SK-N-SH (cell line): Measurements from ENCODE around the genes PPP3R1, ARHGAP25, GKN1 and GFPT1.

DNA sequence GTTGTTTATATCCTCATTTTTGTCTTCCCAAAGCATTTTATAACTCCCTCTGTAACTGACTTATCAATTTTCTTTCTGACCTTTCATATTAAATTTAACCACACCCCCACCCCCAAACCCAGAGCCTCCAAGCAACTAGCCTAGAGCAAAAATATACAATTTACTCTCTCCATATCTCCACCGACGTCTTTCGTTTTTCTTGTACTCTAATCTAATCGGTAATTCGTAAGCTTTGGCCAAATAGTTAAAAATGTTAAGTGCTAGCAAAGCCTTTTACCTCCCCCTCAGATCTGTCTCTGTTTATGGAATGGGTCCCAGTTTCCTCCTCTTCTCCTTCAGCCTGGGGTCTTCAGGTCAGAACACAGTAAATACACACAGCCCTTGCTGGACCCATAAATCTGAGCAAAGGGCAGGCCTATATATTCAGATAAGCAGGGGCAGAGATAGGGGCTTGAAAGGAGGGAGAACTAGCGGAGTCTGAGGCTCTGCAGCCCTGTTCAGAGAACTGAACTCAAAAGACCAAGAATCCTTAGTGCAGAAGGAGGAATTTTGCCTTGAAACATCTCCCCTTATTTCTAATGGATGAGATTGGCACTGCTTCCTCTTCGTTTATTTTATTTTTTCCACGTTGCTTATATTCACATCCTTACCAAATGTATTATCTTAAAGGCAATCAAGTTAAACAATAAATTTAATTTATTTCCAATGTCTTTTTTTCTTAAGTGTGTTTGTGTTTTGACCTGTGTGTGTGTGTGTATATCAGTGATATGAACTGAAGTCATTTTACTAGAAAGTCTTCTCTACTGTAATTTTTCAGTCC, 267.5 kb downstream of the MEIS1 start:
- RRBS: no CpG with 5 or more reads among the region's 8 CpGs
CAGE:
- cytosol, long polyA plus RNA: no peak
- long polyA plus RNA: no peak
- nucleus, long polyA plus RNA: no peak

GRCh38 chr2:67825207-67825820, 237.5 kb downstream of the C1D start:
- RRBS: no CpG with 5 or more reads among the region's 2 CpGs
CAGE:
- cytosol, long polyA plus RNA: no peak
- long polyA plus RNA: no peak
- nucleus, long polyA plus RNA: no peak

GRCh38 chr2:67871643-67872422, 191.0 kb downstream of the C1D start:
- RRBS: no CpG with 5 or more reads among the region's 13 CpGs
CAGE:
- cytosol, long polyA plus RNA: no peak
- long polyA plus RNA: no peak
- nucleus, long polyA plus RNA: no peak

DNA sequence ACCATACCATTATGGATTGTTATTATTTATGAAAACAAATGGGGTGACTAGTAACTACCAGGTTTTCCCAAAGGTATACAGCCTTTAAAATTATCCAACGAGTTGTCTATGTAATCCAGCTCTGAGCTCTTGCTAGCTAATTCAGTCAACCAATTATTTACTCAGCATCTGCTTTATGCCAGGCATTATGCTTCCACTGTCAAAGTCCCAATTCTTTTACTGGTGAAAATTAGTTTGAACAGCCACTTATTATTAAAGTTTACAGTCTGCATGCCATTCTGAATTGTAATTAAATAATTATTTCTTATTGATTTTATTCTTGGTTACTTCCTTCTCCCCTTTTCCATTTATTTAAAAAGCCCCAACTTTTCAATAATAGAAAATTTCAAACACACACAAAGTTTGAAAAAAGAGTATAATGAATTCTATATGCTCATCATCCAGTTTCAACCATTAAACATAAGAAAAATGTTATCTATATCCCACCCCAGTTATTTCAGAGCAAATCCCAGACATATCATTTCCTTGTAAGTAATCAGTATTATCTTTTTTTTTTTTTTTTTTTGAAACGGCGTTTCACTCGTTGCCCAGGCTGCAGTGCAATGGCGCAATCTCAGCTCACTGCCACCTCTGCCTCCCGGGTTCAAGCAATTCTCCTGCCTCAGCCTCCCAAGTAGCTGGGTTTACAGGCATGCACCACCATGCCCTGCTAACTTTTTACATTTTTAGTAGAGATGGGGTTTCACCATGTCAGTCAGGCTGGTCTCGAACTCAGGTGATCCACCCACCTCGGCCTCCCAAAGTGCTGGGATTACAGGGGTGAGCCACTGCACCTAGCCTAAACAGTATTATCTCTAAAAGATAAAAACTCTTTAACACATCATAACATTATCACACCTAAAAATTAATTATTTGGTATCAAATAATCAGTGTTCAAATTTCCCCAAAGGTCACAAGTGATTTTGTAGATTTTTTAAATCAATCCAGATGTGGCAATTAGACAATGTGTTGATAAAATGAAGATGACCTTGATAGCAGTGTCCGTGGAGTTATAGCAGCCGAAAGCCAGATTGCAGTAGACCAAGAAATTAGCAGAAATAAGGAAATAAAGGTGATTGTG, 47.3 kb downstream of the PPP3R1 start:
- RRBS: no CpG with 5 or more reads among the region's 10 CpGs
CAGE:
- cytosol, long polyA plus RNA: no peak
- long polyA plus RNA: no peak
- nucleus, long polyA plus RNA: no peak

GRCh38 chr2:68248703-68249520, 3.4 kb downstream of the PPP3R1 start:
- RRBS: no CpG with 5 or more reads among the region's 6 CpGs
CAGE:
- cytosol, long polyA plus RNA: no peak
- long polyA plus RNA: no peak
- nucleus, long polyA plus RNA: no peak

DNA sequence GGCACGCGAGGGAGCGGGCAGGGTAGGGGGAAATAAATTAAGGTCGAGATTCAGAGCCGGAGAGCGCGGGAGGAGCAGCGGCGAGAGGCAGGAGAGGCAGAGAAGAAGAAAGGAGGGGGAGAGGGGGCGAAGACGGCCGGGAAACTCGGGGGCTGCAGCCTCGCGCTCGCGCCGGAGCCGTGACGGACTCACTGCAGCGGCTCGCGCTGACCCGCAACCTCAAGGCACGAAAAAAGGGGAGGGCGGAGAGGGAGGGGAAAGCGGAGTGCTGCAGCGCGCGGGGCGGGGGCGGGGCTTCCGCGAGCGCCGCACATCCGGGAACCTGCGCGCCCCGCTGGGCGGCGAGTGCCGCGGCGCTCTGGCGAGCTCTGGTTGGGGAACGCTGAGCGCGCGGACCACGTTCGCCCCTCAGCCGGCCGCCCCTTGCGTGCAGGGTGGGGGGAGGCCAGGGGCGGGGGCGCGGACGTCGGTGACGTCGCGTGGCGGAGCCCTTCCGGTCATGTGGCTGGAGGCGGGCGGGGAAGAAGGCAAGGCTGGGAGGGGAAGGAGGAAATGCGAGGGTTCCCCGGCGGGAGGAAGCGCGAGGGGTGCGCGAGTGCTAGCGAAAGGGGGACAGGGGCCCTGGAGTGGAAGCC, at the start of gene PPP3R1:
PPP3R1 (minus strand) TSS at position 228 of the 635 bp plus-strand sequence.
- RRBS: under 1% methylated on average over 47 of the region's 75 CpGs
CAGE:
- cytosol, long polyA plus RNA: start-site peak on the minus strand centred at position 175 of the sequence, 57 bp wide, 23 and 57 reads in 2 replicates
- long polyA plus RNA: start-site peak on the minus strand centred at position 209 of the sequence, 72 bp wide, 66 and 64 reads in 2 replicates
- nucleus, long polyA plus RNA: no peak

DNA sequence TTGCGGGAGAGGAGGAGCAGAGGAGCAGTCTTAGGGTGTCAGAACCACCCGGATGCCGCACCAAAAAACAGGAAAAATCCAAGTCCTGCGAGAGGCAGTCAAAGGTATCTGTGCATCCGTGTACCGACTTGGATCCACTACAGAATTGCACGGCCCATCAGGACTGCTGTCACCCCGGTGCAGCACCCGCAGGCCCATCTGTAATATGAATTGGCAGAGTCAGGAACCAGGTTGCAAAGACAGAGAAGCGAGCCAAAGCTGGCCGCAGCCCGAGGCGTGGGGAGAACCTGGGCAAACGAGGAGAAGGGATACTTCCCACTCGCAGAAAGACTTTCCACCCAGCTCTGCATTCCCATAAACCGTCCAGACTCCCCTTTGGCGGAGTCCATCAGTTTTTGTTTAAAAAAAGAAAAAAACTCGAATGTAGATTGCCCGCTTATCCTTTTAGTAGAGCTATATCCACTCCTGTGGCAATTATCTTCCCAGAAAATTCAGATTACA, 658 bp upstream of the PPP3R1 start:
- RRBS: no CpG with 5 or more reads among the region's 19 CpGs
CAGE:
- cytosol, long polyA plus RNA: no peak
- long polyA plus RNA: no peak
- nucleus, long polyA plus RNA: no peak

GRCh38 chr2:68320025-68320379, 253 bp upstream of the CNRIP1 start:
- RRBS: 0% methylated on average over 2 of the region's 8 CpGs
CAGE:
- cytosol, long polyA plus RNA: no peak
- long polyA plus RNA: no peak
- nucleus, long polyA plus RNA: no peak

GRCh38 chr2:68426724-68427684, 40.1 kb downstream of the FBXO48 start:
- RRBS: no CpG with 5 or more reads among the region's 10 CpGs
CAGE:
- cytosol, long polyA plus RNA: no peak
- long polyA plus RNA: no peak
- nucleus, long polyA plus RNA: no peak

DNA sequence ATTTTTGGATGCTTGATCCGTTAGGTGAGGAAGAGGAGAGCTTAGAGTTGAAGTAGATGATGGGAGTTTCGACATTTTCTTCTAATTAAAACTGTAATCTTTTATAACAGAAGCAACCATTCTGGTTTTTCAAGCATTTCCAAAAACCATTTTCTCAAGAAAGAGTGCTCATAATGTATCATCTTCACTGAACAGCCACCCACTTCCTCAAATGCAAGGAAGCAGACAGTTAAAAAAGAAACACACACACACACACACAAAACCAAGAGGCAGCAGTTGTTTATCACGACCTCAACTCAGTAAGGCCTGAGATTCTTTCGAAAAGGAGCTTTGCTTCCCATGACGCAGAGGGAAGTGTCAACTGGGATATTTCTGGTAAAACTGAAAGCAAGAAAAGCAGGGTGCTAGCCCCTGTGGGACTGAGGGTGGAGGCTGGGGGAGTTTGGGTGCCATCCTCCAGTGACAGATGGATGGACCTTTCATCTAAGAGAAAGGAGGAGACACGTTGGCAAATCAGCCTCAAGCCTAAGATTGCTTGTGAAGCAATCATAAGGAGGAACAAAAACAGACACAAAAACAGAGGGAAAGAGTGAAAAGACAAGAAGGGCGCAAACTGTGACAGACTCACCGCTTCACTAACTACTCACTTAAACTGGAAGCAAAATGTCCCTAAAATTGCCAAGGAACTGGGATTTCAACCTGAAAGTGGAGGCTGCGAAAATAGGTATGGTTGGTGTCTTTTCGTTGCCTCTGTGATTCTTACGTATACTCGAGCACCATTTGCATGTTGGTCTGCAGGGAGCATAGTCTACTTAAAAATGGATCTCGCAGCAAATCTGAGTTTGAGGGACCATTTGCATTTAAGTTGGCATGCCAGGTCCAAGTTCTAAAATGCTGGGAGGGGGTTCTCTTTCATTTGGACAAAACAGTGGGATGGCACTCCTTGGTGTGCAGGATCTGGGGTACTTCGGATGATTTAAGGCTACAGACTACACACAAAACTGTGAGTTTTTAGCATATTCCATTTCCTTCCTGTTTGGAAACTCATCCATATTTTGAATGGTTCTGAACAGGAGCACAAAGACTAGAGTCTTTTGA, at the start of gene ARHGAP25:
ARHGAP25 (plus strand) TSS at position 275 of the 1,098 bp plus-strand sequence.
- RRBS: no CpG with 5 or more reads among the region's 14 CpGs
CAGE:
- cytosol, long polyA plus RNA: no peak
- long polyA plus RNA: no peak
- nucleus, long polyA plus RNA: no peak

DNA sequence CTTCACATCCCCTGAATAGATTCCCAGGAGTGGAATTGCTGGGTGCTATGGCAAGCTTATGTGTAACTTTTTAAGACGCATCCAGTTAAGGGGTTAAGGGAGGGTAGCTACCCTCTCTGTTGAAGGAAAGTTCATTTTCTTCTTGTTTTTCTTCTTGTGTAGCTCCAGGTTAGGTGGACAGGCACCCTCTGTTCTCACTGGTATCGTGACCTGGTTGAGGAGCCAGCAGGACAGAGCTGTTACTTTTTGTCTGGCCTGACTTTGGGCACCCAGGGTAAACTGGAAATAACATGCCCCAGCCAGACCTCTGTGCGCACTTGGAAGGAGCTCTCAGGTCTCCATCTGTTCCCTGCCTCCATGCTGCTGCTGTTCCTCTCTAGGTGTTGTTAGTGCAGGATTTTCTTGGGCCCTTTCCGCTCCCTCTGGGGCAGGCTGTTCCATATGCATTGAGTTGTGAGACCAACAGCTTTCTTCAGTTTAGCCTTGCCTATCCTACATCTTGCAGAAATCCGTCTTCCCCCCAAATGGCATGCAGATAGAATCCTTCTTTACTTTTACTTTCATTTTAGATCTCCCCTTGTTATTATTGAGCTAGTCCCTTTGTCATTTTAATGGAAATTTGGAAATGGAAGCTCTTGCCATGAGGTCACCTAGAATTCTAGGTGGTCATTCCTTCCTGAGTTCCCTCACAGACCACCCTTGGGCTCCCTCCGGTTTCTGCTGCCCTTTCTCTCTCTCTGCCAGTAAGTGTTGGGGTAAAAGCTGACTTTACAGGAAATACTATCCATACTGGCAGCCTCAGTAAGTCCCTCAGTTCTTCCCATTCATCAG, 30.0 kb downstream of the ARHGAP25 start:
- RRBS: no CpG with 5 or more reads among the region's 6 CpGs
CAGE:
- cytosol, long polyA plus RNA: no peak
- long polyA plus RNA: no peak
- nucleus, long polyA plus RNA: no peak

- RRBS: no CpG with 5 or more reads among the region's 18 CpGs
CAGE:
- cytosol, long polyA plus RNA: no peak
- long polyA plus RNA: no peak
- nucleus, long polyA plus RNA: no peak
These were observed 32.8 kb downstream of the ARHGAP25 start for GRCh38 chr2:68767081-68768045.

- RRBS: no CpG with 5 or more reads among the region's 4 CpGs
CAGE:
- cytosol, long polyA plus RNA: no peak
- long polyA plus RNA: no peak
- nucleus, long polyA plus RNA: no peak
These were observed 35.3 kb downstream of the ARHGAP25 start for GRCh38 chr2:68769833-68770292.

- RRBS: no CpG with 5 or more reads among the region's 1 CpG
CAGE:
- cytosol, long polyA plus RNA: no peak
- long polyA plus RNA: no peak
- nucleus, long polyA plus RNA: no peak
These were observed at the start of gene GKN1 for GRCh38 chr2:68974395-68974847. Gene GKN1 (plus strand): TSS chr2:68974636.

- RRBS: no CpG with 5 or more reads among the region's 3 CpGs
CAGE:
- cytosol, long polyA plus RNA: no peak
- long polyA plus RNA: no peak
- nucleus, long polyA plus RNA: no peak
These were observed 70.3 kb downstream of the ANTXR1 start for GRCh38 chr2:69083108-69083917.

DNA sequence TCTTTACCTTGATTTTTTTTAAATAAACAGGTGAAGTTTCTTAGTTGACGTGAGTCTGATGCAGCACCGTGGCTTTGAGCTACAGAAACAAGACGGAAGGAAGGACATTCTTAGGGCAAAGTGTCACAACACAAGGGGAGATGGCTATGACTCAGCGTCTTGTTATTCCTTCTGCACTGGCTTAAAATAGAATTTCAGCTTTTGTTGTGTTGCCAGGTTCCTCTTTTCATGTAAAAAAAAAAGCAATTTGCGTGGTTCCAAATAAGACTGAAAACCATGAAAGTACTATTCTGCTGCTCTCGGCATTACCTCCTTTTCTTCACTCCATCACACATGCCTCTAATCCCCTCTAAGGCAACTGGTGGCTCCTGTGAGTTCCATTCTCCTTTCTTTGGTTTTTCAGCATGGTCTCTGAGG, 150.1 kb downstream of the ANTXR1 start:
- RRBS: no CpG with 5 or more reads among the region's 6 CpGs
CAGE:
- cytosol, long polyA plus RNA: no peak
- long polyA plus RNA: no peak
- nucleus, long polyA plus RNA: no peak

DNA sequence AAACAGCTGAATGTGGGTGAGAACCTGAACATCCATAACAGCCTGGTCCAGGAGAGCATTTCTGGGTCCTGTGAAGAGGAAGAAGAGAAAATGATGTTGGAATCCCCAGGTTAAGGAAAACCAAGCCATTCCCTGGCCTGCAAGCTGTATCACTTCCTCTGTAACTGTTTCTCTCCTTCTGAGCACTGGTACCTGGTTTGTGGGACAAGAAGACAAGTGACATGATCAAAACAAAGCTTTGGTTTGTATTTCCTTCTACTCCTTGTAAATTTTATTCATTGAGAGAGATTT, 173.0 kb downstream of the GFPT1 start:
CAGE:
- cytosol, long polyA plus RNA: no peak
- long polyA plus RNA: no peak
- nucleus, long polyA plus RNA: no peak

- RRBS: no CpG with 5 or more reads among the region's 1 CpG
CAGE:
- cytosol, long polyA plus RNA: no peak
- long polyA plus RNA: no peak
- nucleus, long polyA plus RNA: no peak
These were observed 70.1 kb downstream of the GFPT1 start for GRCh38 chr2:69316562-69317690.

DNA sequence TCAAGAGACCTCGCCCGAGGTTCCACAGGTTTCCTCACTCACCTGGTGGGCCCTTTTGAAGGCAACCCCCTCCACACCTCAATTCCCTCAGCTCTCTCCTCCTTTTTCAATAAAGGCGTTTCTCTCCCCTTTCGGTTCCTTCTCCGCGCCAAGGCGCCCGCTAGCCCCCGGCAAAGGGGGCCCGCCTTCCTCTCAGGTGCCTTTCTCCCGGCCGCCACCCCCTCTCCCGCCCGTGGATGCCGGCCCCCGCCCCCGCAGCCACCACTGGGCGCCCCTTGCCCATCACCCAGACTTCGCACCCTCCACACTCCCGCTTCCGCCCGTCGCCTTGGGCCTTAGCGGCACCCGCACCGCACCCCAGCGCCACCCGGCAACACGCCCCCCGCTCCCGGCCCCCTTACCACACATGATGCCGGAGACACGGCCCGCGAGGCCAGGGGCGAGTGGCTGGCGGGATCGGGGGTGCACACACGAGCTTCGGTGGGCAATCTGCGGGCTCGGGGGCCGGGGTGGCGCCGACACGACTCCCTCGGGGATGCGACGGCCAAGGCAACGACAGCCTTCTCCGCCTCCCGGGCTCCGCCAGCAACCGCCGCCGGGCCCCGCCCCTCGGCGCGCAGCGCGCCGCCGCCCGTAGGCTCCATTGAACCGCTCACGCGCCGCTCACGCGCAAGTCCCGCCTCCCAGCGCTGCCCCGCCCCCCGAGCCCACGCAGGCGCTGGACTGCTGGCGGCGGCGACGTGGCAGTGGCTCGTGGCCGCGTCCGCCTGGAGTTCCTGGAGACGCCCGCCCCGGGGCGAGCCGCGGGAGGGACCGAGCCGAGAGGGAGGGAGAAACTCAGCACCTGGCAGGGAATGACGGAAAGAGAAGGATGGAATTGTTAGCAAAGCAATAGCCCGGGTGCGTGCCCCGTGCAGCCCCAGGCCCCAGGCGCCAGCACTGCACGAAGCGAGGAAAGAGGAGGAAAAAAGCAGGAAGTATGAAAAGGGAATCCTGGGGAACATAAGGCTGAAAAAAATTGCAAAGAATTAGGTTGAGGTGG, at the start of gene GFPT1:
GFPT1 (minus strand) TSS at position 564 of the 1,042 bp plus-strand sequence.
- RRBS: 2% methylated on average over 26 of the region's 100 CpGs
CAGE:
- cytosol, long polyA plus RNA: start-site peak on the minus strand centred at position 559 of the sequence, 17 bp wide, 46 and 153 reads in 2 replicates
- long polyA plus RNA: start-site peak on the minus strand centred at position 559 of the sequence, 17 bp wide, 96 and 144 reads in 2 replicates
- nucleus, long polyA plus RNA: start-site peak on the minus strand centred at position 555 of the sequence, 26 bp wide, 54 and 370 reads in 2 replicates

DNA sequence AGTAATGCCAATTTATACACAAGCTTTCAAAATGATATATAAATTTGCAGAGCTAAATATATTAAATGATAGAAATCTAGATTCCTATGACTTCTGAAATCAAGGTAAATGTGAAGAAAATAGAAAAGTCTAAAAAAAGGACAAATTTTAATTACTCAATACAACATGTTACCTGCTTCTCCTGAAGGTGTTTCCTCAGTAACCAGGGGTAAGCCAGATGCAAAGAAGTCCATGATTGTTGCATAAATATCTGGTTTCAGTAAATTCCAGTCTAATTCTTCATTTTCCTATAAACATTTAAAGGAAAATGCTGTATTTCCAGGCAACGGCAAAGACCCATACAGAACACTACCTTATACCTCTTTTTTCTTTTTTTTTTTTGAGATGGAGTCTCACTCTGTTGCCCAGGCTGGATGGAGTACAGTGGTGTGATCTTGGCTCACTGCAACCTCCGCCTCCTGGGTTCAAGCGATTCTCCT, 22.2 kb downstream of the NFU1 start:
- RRBS: no CpG with 5 or more reads among the region's 3 CpGs
CAGE:
- cytosol, long polyA plus RNA: no peak
- long polyA plus RNA: no peak
- nucleus, long polyA plus RNA: no peak